Thoracic aorta endothelial cell (primary cell): ENCODE measurements around a stretch of chr5.

- CAGE, long polyA plus RNA: no peak
Measured at GRCh38 chr5:154944249-154944774, 3.4 kb downstream of the MRPL22 start.

DNA sequence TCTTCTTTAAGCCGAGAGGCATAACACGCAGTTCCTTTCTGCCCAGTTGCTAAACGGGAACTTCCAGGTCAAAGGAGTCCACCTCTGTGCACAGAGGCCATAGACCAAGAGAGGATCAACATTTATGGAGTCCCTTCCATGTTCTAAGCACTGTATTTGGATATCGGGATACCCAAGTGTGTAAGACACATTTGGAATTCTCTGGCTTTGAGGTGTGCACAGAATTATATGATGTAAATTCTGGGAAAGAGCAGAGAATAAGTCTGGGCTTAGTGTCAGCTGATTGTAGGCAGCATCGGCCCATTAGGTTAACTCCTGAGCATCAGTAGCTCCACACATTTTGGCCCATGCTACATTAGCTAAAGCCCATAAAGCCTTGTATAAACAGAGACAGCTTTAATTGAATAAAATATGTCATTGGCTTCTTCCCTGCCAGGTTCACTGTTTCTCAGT is 209.0 kb downstream of the KIF4B start:
- CAGE, long polyA plus RNA: no peak

GRCh38 chr5:156678569-156678985 is 171.5 kb upstream of the PPP1R2B start:
- CAGE, long polyA plus RNA: no peak

DNA sequence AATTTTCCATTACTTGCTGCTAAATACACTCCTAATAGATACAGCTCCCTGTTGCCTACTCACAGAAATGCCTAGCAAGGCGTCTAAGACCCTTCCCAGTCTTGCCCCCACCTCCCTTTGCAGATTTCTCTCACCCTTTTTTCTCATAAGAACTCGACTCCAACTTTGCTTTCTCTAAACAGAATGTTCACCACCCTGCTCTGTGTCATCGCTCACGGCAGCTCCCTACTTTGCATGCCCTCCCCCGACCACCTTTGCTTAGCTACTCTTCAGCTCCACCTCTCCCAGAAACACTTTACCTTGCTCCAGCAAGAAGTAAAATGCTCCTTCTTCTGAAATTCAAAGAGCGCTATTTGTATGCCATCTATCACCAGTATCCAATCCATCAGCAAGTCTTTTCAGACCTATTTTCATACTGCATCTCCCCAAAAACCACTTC is 15.2 kb upstream of the PPP1R2B start:
- CAGE, long polyA plus RNA: no peak

GRCh38 chr5:157160003-157160368 is 6.1 kb downstream of the GARIN3 start:
- CAGE, long polyA plus RNA: no peak

DNA sequence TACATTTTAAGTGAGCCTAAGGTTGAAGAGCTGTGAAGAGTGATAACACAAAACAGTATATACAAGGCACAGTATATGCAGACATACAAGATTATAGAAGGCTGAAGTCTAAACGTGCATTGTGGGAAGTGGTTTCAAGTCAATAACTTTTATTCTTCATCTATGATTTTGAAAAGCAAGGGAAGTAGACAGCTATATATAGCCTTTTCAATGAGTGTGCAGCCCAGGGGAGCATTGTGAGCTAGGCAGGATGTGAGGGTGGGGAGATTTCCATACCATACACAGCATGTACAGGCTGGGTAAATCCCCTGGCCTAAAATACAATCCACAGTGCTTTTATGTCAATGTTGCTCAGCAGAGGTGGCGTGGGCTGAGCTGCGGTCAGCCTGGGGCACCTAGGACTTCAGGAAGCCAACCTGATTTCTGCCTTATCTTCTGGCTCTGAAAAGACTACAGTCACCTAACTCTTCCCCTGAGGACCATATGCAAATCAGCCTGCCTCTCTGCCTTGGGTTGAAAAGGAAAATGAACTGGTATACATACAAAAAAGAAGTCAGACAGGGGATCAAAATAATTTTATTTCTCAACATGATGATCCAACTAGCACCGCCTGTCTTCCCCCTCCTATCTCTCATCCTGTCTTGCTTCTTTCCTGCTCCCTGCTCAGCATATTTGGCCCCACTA is 6.3 kb upstream of the GARIN3 start:
- CAGE, long polyA plus RNA: no peak

GRCh38 chr5:157233638-157233972 is 32.3 kb upstream of the CYFIP2 start:
- CAGE, long polyA plus RNA: no peak

GRCh38 chr5:157252655-157253120 is 13.2 kb upstream of the CYFIP2 start:
- CAGE, long polyA plus RNA: no peak

DNA sequence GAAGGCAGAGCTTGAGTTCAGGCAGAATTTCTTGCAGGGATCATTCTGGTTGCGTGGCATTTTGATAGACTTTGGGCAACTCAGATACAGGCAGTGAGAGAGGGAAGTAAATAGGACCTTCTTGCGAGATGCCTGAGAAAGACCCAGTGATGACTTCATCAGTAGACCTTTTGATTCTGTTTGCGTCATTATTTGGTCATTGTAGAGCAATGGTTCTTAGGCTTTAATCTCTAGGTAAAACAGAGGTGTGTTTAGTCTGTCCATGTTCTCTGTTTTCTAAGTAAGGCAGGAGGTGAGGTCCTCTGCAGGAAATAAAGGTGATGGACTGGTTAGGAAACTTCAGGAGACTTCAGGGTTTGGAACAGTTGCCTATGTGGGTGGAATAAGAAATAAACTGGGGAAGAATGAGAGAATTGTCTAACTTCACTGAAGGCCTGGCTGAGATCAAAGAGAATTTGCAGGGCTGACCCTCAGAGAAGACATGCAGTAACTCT is 4.1 kb downstream of the CYFIP2 start:
- CAGE, long polyA plus RNA: no peak

GRCh38 chr5:157309357-157310037 is 36.0 kb downstream of the FNDC9 start:
- CAGE, long polyA plus RNA: no peak

GRCh38 chr5:157464154-157464947 is 4.3 kb downstream of the NIPAL4 start:
- CAGE, long polyA plus RNA: no peak

DNA sequence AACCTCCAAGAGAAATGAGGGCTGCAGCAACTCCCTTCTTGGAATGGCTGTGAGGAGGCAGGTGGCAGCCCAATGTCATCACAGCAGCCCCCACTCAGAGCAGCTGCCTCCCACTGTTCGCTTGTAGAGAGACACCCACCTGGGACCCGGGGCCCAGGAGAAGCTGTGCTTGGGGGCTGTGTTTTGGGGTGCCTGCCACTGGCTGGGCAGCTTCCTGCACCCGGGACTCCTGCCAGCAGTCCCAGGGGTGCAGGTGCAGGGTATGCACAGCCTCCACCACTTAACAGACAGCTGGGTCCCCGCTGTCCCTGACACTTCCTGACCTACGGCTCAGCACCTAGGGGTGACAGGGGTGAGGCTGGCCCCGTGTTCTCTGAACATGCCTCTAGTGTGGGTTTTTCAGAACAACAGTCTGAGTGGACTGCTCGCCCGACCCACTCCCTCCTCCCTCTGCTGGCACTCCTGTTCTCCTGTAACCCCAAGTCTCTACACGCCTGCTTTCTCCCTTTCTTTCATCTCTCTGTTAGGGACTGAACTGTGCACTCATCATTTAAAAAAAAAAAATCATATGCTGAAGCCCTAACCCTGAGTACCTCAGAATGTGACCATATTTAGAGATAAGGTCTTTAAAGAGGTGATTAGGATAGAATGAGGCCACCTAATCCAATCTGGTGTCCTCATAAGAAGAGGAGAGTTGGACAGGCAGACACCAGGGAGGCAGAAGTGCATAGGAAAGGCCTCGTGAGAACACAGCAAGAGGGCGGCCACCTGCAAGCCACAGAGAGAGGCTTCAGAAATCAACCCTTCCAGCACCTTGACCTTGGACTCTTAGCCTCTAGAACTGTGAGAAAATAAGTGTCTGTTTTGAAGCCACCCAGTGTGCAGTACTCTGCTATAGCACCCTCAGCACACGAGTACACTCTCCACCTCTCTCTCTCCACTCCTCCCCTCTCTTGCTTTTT is 26.5 kb downstream of the NIPAL4 start:
- CAGE, long polyA plus RNA: no peak

GRCh38 chr5:157501820-157502922 is 42.2 kb downstream of the NIPAL4 start:
- CAGE, long polyA plus RNA: no peak

DNA sequence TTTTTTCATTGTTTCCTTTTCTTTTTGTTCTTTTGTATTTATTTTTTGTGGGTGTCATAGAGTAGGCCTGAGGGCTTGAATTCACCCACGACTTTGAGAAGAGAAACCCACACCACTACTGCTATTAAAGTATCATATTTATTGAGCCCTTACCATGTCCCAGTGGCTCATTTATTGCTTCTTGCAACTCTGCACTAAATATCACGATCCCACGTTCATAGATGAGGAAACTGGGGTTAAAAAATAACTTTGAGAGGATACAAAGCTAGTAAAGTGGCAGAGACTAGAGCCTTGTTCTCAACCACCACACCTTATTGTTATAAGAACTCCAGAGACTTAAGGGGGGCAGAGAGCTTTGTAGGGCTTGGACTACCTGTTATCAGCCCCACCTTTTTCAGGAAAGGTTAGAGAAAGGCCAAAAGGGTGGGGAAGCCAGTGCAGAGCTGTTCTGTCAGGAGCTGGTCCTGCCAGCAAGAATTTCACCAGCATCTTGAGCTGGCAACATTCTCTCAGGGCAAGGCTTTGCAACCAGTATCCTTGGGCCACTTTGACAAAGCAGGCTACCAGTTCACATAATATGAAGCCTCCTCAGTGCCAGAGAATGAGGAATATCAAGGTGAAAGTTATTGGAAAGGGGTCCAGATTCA is 65.9 kb upstream of the CLINT1 start:
- CAGE, long polyA plus RNA: no peak

DNA sequence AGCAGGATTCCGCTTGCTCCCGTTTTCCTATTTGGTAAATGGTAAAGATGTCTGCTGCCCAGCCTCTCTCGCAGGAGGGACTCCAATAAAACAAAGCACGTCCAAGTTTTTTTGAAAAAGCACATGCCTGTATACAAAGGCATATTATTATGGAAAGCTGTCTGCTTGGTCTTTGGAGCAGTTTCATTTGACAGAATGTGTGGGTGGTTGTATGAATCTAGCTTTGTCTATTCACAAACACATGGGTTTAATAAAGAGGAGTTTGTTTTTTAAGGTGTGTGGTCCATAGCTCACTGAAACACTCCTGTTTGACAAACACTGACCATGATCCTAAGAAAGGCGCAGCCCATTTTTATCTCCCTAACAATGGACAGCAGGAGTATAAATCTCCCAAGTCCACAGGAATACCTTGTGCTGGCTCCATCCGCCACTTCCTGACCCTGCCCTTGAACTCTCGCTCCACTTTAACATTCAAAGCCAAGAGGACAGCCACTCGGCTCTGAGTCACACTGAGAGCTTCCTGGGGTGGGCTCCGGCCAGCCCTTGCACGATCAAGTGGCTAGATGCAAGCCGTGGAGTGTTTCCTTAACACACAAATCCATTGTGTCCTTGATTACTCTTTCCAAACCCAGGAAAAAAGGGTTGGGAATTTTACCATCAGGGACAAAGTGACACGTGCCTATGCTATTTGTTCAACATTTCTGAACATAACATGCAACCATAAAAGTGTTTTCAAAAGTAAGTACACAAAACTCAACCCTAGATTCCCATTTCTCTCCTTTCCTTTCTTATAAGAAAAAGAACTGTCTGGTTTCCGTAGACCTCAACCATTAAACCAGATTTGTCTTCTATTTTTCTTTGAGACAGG is 371.8 kb downstream of the EBF1 start:
- CAGE, long polyA plus RNA: no peak

DNA sequence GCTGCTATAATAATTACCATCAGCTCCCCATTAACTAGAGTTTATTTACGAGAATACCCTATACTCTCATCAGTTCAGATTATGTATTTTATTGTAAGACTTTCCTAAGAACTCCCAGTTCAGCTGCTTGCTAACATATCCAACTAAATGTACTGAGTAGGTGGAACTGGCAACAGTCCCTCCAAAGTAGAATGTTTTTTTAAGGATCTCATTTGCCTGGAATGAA is 297.0 kb downstream of the EBF1 start:
- CAGE, long polyA plus RNA: no peak

DNA sequence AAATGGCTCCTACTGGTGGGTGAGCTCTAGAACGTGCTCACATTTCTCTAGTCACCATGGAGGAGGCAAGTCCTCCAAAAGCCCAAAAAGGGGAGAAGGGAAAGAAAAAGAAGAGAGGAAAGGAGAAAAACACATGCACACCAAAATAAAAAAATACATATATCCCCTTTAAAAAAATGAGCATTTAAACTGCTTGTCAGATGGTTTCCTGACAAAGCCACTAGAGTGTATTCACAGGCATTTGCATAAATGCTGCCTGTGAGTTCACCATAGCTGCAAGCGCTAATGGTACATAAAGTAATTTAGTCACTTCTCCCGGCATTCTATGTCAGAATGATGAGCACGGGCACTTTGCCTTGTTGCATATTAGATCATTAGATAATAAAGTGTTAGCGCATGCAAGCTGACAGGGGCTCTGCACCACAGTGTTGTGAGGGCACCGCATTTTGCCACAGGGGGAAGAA is 280.7 kb downstream of the EBF1 start:
- CAGE, long polyA plus RNA: no peak

- CAGE, long polyA plus RNA: no peak
Measured at GRCh38 chr5:158997760-158998440, 101.8 kb downstream of the EBF1 start.

DNA sequence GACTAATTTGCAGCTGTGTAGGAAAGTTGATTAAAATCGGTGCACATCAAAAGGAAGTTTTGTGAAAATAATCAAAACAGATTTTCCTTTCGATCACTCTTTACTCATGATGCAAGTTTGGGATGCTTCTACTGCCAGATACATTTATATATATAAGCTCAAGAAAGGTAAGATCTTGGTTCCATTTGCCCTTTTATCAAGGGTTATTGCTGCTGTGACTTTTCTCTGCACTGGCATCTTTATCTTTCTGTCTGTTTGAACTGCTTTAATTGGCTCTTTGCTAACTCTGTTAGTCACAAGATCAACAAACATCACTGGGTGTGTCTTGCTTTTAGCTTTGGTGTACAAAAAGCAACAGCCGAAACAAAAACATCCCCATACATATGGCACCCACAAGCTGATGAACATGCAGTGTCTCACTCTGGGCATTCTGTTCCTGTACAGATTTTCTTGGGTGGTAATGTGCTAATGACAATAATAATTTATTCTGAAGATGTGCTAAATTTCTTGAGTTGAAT is 96.8 kb downstream of the EBF1 start:
- CAGE, long polyA plus RNA: no peak

DNA sequence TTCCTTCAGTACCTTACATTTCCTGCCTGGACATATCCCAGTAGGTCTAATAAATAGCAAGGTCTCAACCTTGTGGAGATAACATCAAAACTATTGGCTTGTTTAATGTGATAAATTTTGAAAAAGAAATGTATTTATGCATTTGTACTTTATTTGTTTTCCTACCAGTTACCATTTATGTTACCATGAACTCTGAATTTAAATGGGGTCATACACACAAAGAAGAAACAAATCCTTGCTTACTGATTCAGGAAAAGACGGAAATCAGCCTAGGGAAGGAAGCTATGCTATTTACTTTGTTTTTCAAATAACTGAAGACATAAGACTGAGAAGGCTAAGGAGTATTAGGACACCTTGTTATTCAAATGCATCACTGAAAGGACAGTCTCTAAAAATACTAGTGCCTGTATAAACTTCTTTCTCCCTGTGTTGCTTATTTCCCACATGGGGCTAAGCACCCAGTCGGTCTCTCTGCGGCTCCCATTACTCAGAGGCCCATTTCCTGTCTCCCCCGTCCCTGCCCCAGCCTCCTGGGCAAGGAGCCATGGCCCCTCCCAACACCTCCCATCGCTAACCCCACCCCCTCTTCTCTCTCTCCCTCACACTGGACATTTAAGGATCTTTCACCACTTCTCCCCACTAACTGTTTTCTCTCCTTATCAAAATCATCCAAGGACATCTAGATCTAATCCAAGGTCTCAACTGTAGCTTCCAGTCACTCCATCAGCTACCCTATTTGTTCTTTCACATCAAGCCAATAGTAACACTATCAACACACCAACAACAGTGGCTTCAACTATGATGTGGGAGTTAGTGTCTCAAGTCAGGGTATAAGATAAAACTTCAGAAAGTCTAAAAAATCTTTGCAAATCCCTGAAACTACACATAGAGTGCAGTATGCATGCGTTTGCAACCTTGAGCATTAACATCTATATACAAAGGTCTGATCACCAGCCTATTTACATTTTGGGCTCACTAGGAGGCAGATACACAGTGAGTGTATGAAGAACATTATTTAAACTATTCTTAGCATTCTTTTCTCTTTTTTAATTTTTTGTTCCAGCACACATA is 81.9 kb downstream of the EBF1 start:
- CAGE, long polyA plus RNA: no peak